H1 (cell line): ENCODE measurements around the genes FAM200C and GABRA1.

GRCh38 chr5:160165076-160166177 lies 46.2 kb upstream of the PWWP2A start:
- RRBS, result no CpG with 5 or more reads among the region's 15 CpGs
CAGE:
- cytosol, long polyA plus RNA, result no peak
- long polyA plus RNA, result no peak
- nucleus, long polyA plus RNA, result no peak

DNA sequence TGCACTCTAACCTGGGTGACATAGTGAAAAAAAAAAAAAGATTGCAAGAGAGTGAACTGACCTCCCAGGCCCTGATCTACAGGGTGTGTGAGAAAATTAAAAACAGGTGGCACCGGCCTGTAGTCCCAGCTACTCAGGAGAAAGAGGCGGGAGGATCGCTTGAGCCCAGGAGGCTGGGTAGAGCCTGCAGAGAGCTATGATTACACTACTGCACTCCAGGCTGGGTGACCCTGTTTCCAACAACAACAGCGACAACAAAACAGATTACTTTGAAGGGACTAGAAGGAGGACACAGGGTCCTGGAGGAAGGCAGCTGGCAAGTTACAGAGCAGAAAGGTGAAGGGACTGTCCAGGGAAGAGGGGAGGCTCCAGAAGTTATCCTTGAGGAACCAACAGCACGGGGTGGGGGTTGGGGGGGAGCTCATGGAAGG lies 42.2 kb upstream of the FABP6 start:
- RRBS, result no CpG with 5 or more reads among the region's 5 CpGs
CAGE:
- cytosol, long polyA plus RNA, result no peak
- long polyA plus RNA, result no peak
- nucleus, long polyA plus RNA, result start-site peak on the plus strand centred at position 205 of the sequence, 154 bp wide, 5 reads

GRCh38 chr5:160293789-160294273 lies 18.5 kb downstream of the CCNJL start:
- RRBS, result no CpG with 5 or more reads among the region's 9 CpGs
CAGE:
- cytosol, long polyA plus RNA, result no peak
- long polyA plus RNA, result no peak
- nucleus, long polyA plus RNA, result no peak

DNA sequence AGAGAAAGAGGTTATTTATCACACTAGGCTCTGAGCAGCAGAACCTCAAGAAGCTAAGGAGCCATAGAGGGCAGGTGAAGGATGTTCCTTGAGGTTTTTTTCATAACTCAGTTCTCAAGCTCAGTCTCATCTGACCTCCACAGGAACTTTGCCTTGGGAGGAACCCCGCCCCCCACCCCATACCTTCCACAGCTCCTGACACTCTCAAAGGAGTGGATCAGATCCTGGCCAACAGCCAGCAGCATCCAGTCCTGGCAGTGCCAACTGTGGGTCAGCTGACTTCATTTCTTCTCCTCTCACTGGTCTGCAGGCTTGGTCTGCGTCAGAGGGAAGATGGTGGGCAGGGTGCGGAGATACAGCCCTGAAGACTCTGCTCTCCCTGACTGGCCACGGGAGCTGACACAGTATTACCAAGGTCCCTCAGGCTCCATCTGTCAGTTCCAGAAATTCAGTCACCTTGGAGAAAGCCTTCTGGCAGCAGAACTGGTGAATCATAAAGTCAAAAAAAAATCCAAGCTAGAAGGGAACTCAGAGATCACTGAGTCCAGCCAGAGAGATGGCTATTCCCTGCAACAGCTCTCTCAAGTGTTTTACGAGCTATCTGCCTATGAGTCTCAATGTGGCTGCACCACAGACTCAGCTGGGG lies 28.1 kb downstream of the C1QTNF2 start:
- RRBS, result no CpG with 5 or more reads among the region's 5 CpGs
CAGE:
- cytosol, long polyA plus RNA, result no peak
- long polyA plus RNA, result no peak
- nucleus, long polyA plus RNA, result no peak

- RRBS, result no CpG with 5 or more reads among the region's 5 CpGs
CAGE:
- cytosol, long polyA plus RNA, result no peak
- long polyA plus RNA, result no peak
- nucleus, long polyA plus RNA, result no peak
Measured at GRCh38 chr5:160399191-160399664, 626 bp downstream of the FAM200C start.

DNA sequence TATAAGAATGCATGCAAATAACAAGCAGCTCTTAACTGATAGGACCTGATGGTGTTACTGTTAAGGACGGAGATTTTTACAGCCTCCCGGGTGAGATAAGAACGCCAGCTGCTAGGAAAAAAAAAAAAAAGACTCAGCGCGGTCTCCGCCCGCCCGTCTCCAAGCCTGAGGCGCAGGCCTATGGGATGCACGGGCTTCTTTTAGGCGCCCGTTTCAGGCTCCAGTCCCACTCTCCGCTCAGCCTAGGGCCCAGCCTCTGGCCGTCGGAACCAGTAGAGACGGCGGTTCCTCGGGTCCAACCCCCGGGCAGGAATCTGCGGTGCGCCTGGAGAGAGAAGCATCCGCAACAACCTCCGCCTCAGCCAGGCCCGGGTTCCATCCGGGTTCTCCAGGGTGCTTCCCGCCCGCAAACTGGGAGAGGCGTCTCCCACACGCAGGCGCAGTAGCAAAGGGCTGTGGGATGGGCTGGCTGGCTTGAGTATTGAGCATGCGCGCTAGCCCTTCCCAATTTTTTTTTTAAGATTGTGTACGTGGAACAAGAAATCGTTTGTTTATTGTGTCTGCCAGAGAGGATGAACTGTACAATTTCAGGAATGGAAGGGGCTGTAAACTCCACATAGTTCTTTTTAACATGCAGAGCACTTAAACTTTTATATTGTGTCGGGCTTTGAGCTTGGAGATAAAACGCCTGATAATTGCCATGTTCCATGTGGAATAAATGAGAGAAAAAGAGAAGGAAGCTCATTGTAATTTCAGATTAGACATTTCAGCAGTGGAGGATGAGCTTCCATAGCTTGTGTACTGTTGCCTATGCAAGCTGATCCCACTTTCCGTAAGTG lies at the start of gene FAM200C:
TSS of gene FAM200C (minus strand) at position 390 of the 839 bp plus-strand sequence.
- RRBS, result 1% methylated on average over 6 of the region's 37 CpGs
CAGE:
- cytosol, long polyA plus RNA, result no peak
- long polyA plus RNA, result no peak
- nucleus, long polyA plus RNA, result start-site peak on the minus strand centred at position 385 of the sequence, 16 bp wide, 99 reads

- RRBS, result no CpG with 5 or more reads among the region's 7 CpGs
CAGE:
- cytosol, long polyA plus RNA, result no peak
- long polyA plus RNA, result no peak
- nucleus, long polyA plus RNA, result no peak
Measured at GRCh38 chr5:160476080-160476514, 54.4 kb downstream of the PTTG1 start.

DNA sequence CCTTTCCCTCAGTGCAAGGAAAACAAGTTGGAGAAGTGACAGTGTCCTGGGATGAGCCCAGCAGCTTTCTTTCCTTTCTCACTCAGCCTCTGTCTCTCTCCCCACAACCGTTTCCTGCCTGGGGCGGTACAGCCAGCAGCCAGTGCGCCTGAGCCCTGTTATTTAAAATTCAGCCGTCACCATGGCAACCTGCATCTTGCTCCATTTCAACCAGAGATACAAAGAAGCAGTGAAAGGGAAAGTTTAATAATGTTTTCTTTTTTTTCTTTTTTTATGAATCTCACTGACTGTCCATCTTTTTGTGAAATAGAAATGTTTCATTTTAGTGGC lies 85.0 kb downstream of the PTTG1 start:
- RRBS, result no CpG with 5 or more reads among the region's 4 CpGs
CAGE:
- cytosol, long polyA plus RNA, result no peak
- long polyA plus RNA, result no peak
- nucleus, long polyA plus RNA, result no peak

DNA sequence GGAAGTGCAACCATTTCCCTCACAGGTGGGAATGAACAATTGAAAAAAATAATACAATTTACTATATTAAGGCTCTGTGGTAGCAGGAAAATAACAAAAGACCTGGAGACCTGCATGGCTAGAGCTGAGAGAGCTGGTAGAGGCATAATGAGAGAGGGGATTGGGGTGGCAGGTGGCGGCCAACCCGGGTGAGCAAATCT lies 86.7 kb upstream of the ATP10B start:
- RRBS, result no CpG with 5 or more reads among the region's 2 CpGs
CAGE:
- cytosol, long polyA plus RNA, result no peak
- long polyA plus RNA, result no peak
- nucleus, long polyA plus RNA, result no peak

DNA sequence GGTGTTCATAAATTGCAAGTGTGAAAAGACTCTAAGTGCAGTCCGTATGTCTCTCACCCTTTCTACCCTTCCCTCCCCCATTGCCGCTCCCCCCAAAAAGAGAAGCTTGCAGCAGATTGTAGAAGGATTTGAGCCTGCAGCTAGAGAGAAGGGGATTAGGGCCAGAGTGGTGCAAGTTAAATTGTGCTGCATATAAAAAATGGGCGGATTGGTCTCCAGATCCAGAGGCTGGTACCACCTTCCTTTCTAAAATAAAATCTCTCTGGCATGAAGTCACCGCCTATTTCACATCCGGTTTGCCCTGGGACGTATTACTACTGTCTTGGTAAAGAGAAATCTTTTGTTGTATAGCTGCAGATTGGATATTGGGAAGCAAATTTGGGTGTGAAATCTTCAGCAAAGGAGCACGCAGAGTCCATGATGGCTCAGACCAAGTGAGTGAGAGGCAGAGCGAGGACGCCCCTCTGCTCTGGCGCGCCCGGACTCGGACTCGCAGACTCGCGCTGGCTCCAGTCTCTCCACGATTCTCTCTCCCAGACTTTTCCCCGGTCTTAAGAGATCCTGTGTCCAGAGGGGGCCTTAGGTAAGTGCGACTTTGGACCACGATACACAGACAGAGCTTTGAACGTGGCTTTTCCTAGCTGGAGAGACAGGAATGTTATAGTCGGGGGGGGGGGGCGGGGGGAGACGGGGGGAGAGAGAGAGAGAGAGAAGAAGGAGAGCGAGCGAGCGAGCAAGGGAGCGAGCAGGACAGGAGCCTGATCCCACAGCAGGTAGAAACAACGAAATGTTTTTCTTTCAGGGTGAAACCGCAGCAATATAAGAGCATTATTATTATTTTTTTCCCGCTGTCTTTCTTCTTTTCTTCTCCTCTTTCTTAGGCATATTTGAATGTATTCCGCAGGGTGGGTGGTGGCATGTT lies at the start of gene GABRA1:
TSS of gene GABRA1 (plus strand) at position 281 of the 922 bp plus-strand sequence.
- RRBS, result 1% methylated on average over 7 of the region's 32 CpGs
CAGE:
- cytosol, long polyA plus RNA, result no peak
- long polyA plus RNA, result start-site peak on the plus strand centred at position 359 of the sequence, 499 bp wide, 18 and 22 reads in 2 replicates
- nucleus, long polyA plus RNA, result start-site peak on the plus strand centred at position 507 of the sequence, 159 bp wide, 20 reads; start-site peak on the plus strand centred at position 719 of the sequence, 28 bp wide, 34 reads

GRCh38 chr5:162272474-162272769 lies 204.8 kb downstream of the GABRG2 start:
- RRBS, result no CpG with 5 or more reads among the region's 1 CpG
CAGE:
- cytosol, long polyA plus RNA, result no peak
- long polyA plus RNA, result no peak
- nucleus, long polyA plus RNA, result no peak

GRCh38 chr5:162897009-162897222 lies 540.5 kb upstream of the CCNG1 start:
- RRBS, result no CpG with 5 or more reads among the region's 2 CpGs
CAGE:
- cytosol, long polyA plus RNA, result no peak
- long polyA plus RNA, result no peak
- nucleus, long polyA plus RNA, result no peak

DNA sequence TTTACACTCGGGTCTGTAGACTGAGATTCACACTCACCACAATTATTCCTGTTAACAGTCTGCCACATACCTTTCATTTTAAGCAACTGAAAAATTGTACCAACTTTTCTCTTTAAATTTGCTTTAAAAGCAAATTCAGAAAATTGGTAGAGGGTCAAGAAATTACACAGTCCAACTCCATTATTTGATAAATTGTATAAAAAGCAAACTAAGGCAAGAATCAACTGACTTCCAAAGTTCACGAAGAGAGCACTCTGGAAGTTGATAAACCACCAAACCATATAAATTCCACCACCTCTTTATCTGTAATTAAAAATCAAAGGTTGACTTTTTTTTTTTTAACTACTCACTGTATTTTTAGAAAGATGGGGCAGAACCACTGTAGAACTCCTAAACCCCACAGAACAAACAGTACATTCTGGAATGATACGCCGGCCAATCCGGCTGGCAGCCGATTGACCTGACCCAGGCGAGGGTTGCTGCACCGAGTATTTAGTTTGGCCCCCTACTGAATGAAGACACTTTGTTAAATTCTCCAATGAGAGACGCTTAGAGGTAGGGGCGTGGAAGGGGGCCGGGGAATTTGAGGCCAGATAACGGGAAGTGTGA lies 458 bp upstream of the CCNG1 start:
- RRBS, result 0% methylated on average over 2 of the region's 12 CpGs
CAGE:
- cytosol, long polyA plus RNA, result no peak
- long polyA plus RNA, result start-site peak on the minus strand centred at position 484 of the sequence, 54 bp wide, 16 and 27 reads in 2 replicates
- nucleus, long polyA plus RNA, result start-site peak on the minus strand centred at position 460 of the sequence, 6 bp wide, 70 reads

DNA sequence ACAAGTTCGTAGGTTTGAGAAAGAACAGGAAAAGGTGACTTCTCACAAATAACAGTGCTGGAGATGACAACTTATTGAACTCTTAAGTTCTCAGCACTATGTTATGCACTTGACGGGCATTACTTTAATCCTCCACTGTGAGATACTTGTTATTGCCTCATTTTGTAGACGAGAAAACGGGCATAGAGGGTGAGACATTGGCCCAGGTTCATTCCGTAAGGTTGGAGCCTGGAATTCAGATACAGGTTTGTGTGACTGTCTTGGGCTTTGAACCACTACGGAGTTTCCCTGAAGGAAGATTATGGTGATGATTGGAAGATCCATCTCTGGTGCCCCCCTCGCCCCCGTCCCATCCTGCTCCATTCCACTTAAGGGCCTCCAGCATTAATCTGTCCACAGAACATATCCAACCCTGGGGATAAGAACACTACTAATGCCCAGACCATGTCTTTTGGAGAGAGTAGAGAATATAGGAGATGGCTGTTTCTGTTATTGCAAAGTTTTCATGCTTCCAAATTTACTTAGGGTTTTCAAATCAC lies 756 bp downstream of the MAT2B start:
- RRBS, result no CpG with 5 or more reads among the region's 8 CpGs
CAGE:
- cytosol, long polyA plus RNA, result no peak
- long polyA plus RNA, result no peak
- nucleus, long polyA plus RNA, result no peak

GRCh38 chr5:163916242-163916950 lies 411.0 kb downstream of the MAT2B start:
- RRBS, result no CpG with 5 or more reads among the region's 2 CpGs
CAGE:
- cytosol, long polyA plus RNA, result no peak
- long polyA plus RNA, result no peak
- nucleus, long polyA plus RNA, result no peak

GRCh38 chr5:164457707-164458106 lies 952.3 kb downstream of the MAT2B start:
CAGE:
- cytosol, long polyA plus RNA, result no peak
- long polyA plus RNA, result no peak
- nucleus, long polyA plus RNA, result no peak

GRCh38 chr5:166758110-166758614 lies 220.7 kb upstream of the TENM2 start:
CAGE:
- cytosol, long polyA plus RNA, result no peak
- long polyA plus RNA, result no peak
- nucleus, long polyA plus RNA, result no peak

GRCh38 chr5:167315957-167316156 lies 337.0 kb downstream of the TENM2 start:
CAGE:
- cytosol, long polyA plus RNA, result no peak
- long polyA plus RNA, result no peak
- nucleus, long polyA plus RNA, result no peak

GRCh38 chr5:167803185-167803452 lies 488.3 kb upstream of the WWC1 start:
- RRBS, result no CpG with 5 or more reads among the region's 1 CpG
CAGE:
- cytosol, long polyA plus RNA, result no peak
- long polyA plus RNA, result no peak
- nucleus, long polyA plus RNA, result no peak

GRCh38 chr5:167819376-167819739 lies 472.1 kb upstream of the WWC1 start:
- RRBS, result no CpG with 5 or more reads among the region's 3 CpGs
CAGE:
- cytosol, long polyA plus RNA, result no peak
- long polyA plus RNA, result no peak
- nucleus, long polyA plus RNA, result no peak